REH cell (cell line): Measurements from ENCODE around the genes TNFSF10 and NLGN1.

- PRO-cap: no peak
These were observed 71.1 kb downstream of the FNDC3B start for GRCh38 chr3:172110349-172111025.

DNA sequence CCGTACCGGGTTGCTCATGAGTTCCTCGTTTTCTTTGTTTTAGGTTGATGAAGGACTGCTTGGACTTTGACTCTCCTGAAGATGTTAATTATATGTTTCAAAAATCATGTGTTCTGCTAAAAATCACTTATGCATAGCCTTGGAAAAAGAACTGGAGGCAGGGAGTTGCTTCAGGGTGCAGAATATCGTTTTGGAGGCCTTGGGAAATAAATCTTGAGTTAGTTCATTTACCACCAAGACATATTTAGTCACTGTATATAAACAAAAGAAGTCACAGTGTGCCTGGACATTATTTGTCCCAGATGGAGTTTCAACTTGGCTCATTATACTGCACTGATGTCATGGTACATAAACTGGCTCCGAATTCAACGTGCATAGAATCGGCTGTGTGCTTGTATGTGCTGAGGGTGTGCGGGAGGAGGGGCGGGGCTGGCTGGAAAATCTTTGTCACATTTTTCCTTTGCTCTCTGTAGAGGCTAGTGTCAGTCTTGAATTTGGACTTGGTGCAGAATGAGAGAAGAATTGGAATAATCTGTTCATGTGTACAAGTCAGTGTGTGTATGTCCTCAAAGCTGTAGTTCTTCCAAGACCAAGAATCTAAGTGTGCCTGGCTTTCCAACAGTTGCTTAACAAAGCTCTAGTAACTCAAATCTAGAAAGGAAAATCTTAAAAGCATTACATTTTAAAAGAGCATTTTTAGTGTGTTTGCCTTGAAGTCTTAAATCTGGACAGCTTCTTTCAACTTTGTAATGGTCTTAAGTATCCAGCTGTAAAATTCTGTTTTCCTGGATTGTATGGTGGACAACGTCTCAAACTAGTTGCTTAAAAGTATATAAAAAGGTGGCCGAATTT, 86.7 kb downstream of the FNDC3B start:
- PRO-cap: no peak

DNA sequence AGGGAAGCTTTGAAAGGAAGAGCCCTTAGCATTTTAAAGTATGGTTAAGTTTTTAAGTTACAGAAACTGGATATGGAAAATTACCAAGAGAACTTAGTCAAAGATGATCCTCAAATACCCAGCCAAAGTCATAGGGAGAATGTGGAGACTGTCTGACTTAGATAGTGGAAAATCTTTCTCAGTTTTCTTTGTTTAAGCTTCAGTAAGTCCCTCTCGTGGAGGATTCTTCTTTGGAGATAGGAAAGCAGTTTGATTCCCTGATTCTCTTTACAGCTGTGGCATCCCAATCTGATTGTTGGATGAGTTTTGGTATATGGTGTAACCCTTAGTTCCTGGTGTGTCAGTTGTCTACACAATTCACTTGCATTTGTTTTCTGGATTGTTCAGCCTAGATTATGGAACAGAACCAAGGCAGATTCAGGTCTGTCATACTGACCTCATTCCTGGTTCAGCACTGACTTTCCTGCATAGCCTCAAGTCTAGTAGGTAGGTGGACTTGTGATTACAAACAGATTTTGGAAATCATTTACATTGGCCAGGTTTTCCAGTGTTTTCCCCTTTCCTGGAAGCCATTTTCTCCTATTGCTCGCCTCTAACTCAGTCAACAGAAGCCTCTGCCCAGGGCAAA, 115.8 kb downstream of the FNDC3B start:
- PRO-cap: no peak

DNA sequence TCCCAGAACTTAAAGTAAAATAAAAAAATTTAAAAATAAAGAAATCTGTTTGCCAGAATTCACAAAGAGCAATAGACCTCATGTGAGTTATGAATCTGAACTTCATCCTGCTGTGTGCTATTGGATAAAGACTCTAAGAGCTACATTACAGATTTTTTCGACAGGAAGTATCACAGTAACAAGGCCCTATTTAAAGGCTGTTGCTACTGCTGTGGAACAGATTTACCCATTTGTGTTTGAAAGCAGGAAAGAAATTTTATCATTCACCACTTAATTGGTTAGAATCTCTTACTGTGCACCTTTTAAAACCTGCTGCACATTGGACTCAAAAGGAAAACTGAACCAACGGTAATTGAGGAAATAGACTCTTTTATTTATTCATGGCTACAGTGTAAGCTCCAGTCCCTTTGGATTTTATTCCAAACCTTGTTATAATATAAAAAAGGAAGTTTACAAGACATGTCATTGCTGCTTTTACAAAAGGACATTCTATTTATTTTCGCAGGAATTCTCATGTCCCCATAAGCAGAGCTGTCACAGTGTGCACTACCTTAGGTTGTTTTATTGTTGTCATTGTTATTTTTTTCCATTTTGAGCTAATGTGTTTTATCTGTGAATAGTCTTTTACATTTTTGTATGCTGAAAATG, 918 bp downstream of the TNFSF10 start:
- PRO-cap: no peak

DNA sequence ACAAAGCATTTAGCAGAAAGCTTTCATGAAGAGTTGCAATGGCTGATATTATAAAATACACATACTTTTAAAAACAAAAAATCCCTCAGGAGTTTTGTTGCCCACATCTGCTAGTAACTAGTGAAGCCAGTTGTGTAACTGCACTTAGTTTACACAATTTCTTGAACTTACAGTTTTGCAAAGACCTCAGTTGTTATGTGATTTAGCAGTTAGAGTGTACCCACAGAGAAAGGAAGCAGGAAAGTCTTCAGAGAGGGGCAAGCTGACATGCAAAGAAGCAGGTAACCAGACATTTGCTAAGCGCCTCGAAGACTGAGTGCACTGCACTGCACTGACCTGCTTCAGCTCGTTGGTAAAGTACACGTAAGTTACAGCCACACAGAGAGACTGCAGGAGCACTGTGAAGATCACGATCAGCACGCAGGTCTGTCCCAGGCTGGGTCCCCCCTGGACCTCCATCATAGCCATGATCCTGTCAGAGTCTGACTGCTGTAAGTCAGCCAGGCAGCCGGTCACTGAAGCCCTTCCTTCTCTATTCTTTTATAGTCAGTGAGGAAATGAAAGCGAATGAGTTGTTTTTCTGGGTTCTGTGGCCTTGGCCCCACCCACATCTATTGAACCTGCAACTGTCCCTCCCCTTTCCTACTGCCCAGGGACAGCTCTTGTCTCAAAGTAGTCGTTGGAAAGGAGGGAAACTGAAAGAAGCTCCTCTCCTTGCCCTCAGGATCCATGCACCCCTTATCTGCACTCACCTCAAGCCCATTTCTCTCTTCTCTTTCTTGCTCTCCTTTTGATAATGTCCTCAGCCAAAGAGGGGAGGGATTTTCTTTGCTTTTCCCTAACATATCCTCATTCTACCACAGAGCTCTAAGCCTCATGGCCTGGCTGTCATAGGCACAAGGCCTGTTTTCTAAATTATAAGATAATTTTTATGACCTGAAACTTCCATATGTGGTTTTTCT, at the start of gene TNFSF10:
Gene TNFSF10, minus strand, starts transcription at position 514 of the 962 bp plus-strand sequence.
- PRO-cap: bidirectional peak, plus-strand start at position 675 of the sequence, minus-strand start at position 517 of the sequence

DNA sequence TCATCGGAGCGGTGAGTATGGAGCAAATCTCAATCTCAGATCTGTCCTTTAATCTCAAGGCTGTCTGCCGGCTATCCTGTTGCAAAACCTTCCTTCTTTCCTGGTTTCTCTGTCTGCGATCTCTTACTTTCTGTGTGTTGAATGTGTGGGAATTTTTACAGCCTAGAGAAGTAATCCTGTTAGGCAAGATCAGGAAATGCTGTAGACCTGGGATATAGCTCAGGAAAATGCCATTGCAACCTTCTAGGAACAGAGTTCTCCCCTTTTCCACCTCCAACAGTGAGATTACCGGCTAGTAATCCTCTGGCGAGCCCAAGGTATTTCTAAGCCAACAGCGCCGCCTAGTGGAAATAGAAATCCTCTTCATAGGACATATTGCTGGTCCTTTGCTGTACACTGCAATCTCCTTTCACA, 44.2 kb downstream of the NCEH1 start:
- PRO-cap: no peak

- PRO-cap: no peak
These were observed 22.3 kb downstream of the NCEH1 start for GRCh38 chr3:172688545-172689061.

DNA sequence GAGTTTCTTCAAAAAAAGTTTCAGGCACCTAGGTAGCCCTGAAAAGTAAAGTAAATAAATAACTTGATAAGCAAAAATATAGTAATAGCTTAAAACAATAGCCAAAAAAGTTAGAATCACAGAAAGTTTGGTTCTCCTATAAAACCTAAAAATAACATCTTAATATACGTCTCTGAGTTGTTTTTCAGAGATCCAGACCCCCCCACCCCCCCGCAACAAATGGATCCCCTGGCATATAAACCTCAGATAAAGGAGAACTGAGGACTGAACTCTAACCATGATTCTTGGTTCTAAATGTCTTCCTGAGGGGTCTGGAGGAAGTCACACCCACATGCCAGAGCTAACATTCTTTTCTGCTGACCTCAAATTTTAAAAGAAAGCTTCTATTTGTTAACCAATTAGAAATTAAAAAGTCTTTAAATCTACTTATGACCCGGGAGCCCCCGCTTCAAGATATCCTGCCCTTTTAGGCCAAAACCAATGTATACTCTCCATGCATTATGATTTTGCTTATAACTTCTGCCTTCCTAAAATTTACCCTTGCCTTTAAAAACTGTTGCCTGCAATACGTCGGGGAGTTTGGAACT, 188.2 kb downstream of the ECT2 start:
- PRO-cap: no peak

DNA sequence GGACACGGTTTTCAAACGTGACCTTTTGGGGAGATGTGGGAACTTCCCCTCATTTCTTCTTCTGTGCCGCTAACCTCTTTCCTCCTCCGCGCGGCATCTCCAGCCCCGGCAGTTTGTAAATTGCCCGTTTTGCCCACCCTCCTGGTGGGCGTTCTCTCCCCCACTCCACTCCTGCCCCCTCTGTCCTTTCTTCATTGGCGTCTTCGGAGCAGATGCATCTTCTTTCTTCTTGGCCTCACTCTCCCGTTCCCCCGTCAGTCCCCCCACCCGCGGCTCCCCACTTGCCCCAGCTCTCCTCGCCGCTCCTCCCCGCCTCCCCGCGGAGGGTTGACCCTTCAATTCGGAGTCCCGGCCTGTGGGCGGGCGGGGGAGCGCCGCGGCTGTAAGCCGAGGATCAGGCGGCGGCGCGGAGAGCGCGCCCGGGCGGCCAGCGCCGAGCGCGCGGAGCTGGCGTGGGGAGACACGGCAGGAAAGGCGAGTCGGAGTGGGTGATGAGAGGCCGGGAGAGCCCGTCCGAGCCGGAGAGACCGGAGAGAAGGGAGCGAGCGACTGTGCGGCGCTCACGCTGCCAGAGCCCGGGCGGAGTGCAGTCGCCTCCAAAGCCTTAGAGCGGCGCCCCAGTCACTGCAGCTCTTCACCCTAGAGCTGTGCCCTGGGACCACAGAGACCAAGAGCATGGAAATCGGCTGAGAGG, at the start of gene NLGN1:
Gene NLGN1, plus strand, starts transcription at position 374 of the 694 bp plus-strand sequence.
- PRO-cap: no peak

- PRO-cap: no peak
These were observed 314.1 kb downstream of the NLGN1 start for GRCh38 chr3:173711638-173712040.

DNA sequence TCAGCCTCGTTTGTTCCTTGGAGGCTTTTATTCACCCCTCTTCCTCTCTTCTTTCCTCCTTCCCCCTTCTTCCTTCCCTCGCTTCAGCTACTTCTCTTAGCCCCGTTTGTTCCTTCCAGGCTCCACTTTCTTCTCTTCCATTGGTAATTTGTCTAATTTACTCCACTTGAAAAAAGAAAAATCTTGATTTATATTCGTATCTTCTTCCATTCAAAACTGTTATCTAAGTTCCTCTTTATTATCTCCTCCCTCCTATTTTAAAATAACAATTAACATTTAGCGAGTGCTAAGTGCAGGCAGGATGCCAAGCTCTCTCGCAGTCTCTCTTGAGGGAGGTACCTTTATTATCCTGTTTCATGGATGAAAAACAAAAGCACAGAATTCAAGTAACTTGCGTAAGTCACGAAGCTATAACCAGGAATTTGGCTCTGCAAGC, 418.9 kb upstream of the NAALADL2 start:
- PRO-cap: no peak

GRCh38 chr3:176361917-176362400, 835.3 kb downstream of the TBL1XR1 start:
- PRO-cap: no peak

DNA sequence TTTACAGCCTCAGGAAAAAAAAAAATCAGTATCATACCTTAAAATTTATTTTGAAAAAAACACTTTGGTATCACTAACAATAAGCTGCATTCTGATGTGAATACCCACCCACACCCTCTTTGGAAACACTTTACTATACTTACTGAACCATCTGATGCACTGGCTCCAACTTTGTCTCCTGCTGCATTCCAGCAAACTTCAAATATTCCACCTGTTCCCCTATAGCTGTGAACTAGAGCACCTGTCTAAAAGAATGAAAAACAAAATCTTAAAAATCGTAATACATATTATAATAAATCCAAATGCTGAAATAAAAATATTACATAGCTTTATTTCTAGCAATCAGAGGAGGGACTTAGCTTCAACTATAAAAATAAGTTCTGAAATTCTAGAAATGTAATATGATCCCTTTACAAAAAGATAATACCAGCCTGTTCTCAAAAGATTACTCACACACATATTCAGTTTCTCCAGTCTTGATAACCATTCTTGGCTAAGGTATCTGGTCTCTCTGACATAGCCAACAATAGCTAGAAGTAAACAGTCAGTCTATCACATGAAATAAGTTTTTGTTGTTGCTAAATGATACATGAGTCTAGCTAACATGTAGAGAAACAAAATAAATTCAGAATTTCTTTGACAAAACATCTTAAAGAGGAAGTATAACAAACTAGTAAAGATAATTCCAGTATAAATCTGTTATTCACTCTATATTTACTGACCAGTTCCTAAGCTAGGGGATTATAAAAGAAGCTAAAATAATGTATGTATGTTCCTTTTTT, 170.9 kb downstream of the TBL1XR1 start:
- PRO-cap: no peak

GRCh38 chr3:177056667-177057225, 140.5 kb downstream of the TBL1XR1 start:
- PRO-cap: no peak

- PRO-cap: bidirectional peak, plus-strand start at chr3:177359848, minus-strand start at chr3:177359774; bidirectional peak, plus-strand start at chr3:177360139, minus-strand start at chr3:177359925
These were observed 162.4 kb upstream of the TBL1XR1 start for GRCh38 chr3:177359393-177360287.

DNA sequence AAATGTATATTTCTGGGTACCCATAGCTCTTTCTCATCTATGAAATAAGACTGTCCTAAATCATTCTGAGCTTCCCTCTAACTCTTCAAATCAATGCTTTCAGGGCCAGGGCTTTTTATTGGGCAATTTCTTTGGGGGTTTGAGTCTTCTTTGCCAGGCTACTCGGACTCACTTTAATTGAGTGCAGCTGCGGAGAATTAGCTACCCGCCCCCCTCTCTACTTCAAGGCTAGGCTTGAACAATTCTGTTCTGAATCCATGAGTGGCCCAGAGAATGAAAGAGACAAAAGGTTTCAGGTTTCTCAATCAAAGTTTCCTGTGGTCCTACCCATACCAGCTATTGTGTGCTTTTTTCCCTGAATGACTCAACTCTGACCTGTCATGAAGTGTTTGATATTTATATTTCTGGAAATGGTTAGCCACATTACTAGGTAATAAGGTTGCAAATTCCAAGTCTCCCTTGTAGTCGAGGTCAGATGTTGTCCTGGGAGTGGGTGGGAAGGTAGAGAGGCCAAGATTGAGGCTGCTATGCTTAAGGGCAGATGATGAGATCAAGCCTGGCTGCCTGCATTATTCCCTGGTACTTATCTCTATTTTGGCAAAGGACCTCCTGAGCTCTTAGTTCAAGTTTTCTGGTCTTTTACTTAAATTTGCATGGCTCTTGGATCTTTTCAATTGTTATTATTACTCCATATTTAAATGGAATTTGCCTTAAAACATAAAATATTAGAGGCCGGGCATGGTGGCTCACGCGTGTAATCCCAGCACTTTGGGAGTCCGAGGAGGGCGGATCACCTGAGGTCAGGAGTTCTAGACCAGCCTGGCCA, 392.7 kb upstream of the TBL1XR1 start:
- PRO-cap: no peak

DNA sequence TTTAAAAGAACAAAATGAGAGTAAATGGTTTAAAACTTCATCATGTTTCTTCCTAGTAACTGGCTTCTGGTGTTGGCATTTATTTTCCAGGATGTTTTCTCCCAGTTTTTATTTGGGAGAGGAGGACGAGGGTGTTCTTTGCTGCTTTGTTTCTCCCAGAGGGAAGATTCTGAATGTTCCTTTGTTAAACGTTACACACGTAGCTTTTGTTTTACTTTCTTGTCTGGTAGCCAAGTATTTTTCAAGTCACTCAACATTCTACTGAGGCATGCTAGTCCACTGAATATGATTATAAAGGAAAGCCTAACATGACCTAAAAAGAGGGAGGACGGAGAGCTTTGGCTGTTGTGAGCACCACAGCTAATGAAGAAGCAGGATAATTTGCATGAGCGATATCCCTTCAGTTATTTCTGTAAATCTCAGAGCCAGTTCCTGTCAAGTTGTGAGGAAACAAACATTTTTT, 422.1 kb upstream of the TBL1XR1 start:
- PRO-cap: no peak

- PRO-cap: no peak
These were observed 475.3 kb upstream of the TBL1XR1 start for GRCh38 chr3:177672646-177672887.

DNA sequence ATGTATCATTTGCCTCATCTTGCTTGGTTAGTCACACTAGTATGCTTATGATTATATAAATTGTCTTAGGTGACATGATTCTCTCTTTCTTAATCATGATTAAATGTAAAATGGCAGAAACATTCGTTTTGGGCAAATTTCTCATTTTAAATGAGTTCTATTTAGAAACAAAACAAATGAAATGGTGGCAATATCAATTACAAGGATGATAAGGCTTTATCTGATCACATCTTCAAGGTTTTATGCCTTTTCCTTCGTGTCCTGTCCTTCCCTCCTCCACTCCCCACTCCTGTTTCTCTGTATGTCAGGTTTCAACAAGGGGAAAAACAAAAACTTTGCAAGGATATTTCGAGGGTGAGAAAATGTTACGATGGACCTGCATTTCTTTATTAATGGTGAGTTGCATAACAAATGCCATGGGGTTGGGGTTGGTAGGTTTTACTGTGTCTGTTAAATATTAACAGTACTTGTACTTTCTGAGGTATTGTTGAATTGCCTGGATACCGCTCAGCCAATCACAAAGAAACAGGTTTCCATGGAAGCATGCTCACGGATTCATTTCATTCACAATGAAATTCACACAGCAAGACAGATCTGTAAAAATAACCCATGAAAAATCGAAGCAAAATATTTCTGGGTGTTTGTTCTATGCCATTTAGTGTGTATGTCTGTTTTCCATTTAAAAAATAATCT, 479.5 kb upstream of the TBL1XR1 start:
- PRO-cap: no peak

DNA sequence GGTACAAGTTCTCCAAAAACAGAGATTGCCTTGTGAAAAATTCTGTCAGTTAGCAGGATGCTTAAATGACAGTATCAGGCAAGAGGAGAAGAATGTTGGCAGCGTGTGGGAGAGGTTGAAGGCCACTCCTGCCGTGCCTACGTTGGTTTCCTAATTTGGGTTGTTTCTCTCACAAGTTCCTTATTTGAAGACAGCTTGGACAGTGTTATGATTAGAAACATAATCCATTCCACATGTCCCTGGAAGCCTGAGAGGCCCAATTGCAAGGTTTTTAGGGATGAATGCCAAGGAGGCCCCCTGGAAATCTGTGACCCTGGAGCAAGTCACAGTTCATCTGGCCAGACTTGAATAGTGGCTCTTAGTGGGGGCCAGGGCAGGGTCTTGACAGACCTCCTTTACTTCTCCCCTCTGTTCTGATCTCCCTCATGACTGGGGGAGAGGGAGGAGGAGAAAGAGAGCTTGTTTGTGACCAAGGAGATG, 584.4 kb upstream of the TBL1XR1 start:
- PRO-cap: no peak